Pericardium fibroblast (primary cell): ENCODE results near the genes GRIN2C and TMEM94.

DNA sequence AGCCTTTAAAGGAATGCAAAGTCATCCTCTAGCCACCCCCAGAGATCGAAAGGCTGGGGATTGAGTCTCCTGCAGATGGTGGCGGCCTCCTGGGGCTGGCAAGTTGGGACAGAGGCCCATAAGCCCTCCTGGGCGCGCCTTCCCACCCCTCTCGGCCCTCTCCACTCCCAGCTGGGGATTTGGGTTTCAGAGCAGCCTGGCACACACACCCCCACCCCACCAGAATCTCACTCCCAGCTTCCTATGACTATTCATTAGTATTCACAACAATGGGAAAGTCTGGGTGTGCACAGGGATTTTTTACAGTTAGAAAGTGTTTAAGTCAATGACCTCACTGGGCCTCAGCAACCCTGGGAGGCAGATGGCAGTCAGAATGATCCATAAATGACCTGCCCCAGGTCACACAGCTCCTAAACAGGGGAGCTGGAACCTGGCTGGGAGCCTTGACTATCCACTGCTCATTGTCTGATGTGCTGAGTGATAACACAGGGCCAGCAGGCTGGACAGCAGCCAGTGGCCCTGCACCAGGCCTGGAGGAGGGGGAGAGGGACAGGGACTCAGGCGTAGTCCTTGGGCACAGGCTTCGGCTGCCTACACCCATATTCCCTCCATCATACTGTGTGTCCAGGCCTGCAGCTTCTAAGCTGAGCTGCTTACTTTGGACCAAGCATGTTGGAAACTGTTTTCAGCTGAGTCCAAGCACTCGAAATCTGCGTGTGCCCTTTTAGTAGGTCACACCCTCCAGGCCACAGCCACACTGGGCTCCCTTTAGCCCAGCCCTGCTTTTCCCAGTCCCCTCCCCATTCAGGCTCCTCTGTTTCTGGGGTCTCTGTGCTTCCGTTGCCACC lies 12.2 kb downstream of the NHERF1 start:
- RAMPAGE, long total RNA: no peak

DNA sequence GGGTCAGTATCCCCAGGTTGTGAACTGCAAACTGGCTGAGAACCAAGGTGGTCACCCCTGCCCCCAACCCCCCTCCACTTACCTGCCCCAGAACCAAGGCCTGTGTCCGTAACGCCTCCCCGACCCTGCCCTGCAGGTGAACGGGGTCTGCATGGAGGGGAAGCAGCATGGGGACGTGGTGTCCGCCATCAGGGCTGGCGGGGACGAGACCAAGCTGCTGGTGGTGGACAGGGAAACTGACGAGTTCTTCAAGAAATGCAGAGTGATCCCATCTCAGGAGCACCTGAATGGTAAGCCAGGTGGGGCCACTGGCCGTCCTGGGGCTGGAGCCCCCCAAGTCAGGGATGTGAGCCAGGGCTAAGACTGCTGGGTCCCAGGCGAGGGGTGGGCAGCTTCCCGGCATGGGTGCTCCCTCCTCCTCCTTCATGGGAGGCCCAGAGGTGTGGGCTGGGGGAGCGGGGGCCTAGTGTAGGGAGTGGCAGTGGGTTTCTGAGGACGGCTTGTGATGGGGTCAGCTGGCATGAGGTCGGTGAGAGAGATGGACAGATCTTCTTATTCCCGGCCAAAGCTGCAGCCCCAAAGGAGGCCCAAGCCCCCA lies 12.8 kb downstream of the NAT9 start:
- RAMPAGE, long total RNA: no peak

GRCh38 chr17:74767958-74768787 lies 8.0 kb downstream of the NAT9 start:
- RAMPAGE, long total RNA: no peak

GRCh38 chr17:74827614-74828214 lies 32.0 kb downstream of the GRIN2C start:
- RAMPAGE, long total RNA: no peak

DNA sequence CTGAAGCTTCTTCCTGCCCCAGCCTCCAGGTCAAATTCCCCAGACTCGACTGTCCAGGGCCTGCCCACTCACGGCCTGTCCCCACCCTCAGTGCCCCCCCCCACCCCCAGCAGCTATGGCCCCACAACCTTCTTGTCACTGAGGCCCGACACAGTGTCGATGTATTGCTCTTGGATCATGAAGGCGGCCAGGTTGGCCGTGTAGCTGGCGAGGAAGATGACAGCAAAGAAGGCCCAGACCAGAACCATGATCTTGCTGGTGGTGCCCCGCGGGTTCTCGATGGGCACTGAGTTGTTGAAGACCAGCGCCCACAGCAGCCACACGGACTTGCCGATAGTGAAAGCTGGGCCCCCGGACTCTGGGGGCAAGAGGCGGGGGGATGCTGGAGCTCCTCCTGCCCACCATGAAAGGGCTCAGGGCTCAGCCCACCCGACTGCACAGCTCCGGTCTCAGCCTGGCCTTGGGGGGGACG lies 12.5 kb downstream of the GRIN2C start:
- RAMPAGE, long total RNA: no peak

GRCh38 chr17:74859775-74859984 lies at the start of gene GRIN2C:
Gene GRIN2C, minus strand, starts transcription at chr17:74859885.
- RAMPAGE, long total RNA: no peak

GRCh38 chr17:74952896-74953778 lies 17.4 kb downstream of the OTOP3 start:
- RAMPAGE, long total RNA: no peak

- RAMPAGE, long total RNA: no peak
Measured at GRCh38 chr17:75032208-75032779, 14.5 kb downstream of the ATP5PD start.

DNA sequence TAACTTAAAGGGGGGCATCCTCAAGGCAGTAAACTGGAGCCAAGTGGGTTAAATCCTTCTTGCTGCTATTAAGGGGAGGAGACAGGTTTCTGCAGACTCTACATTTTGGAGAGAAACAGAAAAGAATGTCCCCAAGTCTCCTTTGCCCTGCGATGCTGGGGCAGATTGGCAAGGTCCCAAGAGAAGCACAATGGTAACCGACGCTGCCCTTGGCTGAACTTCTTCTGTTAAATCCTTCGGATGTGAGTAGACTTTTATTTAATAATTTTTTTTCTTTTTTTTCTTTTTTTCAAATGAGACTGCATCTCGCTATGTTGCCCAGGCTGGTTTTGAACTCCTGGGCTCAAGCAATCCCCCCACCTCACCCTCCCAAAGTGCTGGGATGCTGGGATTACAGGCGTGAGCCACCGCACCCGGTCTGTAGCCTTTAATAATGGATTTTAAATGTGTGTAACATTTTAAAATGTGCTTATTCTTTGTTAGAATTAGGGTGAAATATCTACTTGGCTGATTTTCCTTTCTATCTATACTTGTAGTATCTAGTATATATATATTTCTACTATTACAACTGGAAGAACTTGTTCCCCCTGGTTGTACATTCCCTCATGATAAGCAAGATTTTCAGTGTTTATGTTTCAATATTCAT lies 13.8 kb downstream of the ATP5PD start:
- RAMPAGE, long total RNA: no peak

GRCh38 chr17:75033544-75034229 lies 13.1 kb downstream of the ATP5PD start:
- RAMPAGE, long total RNA: no peak

DNA sequence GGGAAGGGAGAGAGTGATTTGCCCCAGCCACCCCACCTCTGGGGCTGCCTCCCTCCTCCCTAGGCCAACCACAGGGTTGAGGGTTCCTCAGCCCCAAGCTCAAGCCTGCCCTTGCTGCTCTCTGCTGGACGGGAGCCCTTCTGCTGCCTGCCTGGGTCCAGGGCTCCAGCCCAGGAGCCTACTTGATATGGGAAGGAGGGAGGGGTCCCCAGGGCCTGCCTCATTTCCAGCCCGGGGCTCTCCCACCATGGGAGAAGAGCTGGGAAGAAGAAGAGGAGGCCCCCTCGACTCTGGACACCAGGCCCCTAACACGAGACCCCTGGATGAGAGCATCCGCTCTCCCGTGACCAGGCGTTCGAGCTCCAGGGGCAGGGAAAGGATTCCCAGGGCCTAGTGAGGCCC lies 712 bp downstream of the SLC16A5 start:
- RAMPAGE, long total RNA: no peak

- RAMPAGE, long total RNA: no peak
Measured at GRCh38 chr17:75128483-75129206, 2.9 kb downstream of the NT5C start.

- RAMPAGE, long total RNA: no peak
Measured at GRCh38 chr17:75289496-75290438, 534 bp upstream of the SLC25A19 start.

GRCh38 chr17:75292826-75293136 lies 3.5 kb upstream of the SLC25A19 start:
- RAMPAGE, long total RNA: no peak

DNA sequence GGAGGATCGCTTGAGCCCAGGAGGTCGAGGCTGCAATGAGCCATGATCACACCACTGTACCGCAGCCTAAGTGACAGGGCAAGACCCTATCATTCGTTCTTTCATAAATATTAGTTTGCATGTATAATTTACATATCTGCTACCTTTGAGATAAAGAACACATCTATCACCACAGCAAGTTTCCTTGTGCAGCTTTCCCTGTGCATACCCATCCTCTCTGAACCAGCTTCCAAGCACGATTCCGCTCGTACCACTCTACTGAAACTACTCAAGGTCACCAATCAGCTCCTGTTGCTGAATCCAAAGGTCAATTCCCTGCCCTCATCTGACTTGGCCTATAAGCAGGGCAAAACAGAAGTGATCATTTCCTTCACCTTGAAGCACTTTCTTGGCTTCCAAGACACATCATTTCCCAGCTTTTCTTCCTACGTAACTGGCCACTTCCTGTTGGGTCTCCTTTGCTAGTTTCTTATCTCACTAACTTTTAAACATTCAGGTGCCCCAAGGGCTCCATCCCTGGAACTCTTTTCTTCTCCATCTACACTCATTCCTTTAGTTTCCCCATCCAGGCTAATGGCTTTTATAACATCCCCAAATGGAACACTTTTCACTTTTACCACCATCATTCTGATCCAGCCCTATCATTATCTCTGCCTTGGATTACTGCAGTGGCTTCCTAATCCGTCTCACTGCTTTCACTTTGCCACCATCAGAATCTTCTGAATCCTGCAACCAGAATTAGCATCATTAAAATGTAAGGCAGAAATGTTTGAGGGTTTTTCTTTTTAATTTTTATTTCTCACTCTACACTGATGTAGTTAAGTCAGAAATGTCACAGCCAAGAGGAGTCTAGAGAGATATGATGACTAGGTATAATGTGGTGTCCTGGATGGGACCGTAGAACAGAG lies 48.8 kb downstream of the GRB2 start:
- RAMPAGE, long total RNA: no peak

- RAMPAGE, long total RNA: no peak
Measured at GRCh38 chr17:75368154-75368885, 37.2 kb downstream of the GRB2 start.

- RAMPAGE, long total RNA: no peak
Measured at GRCh38 chr17:75456314-75456767, at the start of gene TMEM94. Gene TMEM94, plus strand, starts transcription at chr17:75456635.

DNA sequence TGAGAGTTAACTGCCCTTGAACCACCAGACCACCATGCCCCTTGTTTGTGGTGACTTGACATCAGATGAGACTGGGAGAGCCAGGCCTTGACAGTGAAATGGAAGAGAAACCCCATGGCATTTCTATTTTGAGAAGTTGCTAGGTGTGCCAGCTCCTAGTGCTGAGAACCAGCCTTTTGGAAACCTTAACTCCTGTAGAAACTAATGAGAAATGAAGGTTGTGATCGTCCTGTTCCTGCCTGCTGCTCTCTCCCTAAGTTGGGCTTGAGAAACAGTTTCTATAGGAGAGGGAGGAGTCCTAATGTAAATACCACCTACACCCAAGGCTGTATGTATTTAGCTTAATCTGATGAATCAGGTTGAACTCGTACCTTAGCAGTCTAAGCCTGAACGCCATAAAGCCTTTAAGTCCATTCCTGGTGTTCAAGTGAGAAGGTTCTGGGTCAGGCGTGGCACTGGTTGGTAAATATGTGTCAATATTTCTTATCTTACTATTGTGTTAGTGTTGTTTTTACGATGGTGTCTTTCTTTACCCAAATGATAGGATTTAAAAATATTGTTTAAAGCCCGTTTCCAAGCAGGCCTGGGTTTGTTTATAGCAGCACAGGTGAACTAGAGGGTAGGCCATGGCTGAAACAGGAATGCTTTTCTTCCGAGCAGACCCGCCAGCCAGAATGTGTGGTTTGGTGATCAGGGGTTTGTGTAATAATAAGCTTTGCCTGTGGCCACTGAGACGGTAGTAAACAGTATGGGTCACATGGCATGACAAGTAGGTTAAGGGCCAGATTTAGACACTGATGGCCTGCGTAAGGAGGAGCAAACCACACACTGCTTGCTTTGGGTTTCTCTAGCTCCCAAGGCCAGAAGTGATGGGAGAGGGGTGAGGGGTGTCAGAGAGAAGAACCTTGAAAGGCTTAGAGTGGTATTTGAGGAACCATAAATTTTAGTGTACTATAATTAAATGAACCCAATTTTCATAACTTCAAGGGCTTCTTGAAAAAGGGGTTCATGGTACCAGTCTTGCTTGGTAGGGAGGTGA lies 3.2 kb downstream of the TMEM94 start:
- RAMPAGE, long total RNA: no peak

GRCh38 chr17:75514215-75514750 lies 1.1 kb downstream of the CASKIN2 start:
- RAMPAGE, long total RNA: no peak

DNA sequence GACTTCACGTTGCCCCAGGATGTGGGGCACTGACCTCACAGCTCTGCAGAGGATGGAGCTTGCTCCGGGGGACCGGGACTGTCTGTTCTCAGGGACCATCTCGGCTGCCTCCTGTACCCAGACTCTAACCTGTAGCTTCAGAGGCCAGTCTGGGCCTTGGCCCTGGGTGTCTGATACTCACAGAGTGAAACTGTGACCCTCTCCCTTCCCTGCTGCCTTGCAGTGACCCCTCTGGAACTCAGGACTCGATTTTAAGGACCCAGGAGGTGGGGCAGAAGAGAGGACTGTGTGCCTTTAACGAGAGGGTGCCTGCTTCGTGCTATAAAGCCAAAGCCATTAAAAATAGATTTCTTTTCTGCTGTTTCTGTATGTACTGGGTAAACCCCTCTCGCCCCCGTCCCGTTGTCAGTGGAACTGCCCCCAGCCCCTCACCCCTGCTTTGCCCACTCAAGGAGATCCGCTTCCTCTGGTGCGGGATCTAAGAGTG lies 1.1 kb upstream of the LLGL2 start:
- RAMPAGE, long total RNA: no peak